Left lobe of liver (tissue), 1 donor: Measurements from ENCODE around the genes CFAP70 and SYNPO2L.

- PRO-cap: no peak
Observed at GRCh38 chr10:72459730-72460562, 105.2 kb upstream of the DNAJB12 start.

DNA sequence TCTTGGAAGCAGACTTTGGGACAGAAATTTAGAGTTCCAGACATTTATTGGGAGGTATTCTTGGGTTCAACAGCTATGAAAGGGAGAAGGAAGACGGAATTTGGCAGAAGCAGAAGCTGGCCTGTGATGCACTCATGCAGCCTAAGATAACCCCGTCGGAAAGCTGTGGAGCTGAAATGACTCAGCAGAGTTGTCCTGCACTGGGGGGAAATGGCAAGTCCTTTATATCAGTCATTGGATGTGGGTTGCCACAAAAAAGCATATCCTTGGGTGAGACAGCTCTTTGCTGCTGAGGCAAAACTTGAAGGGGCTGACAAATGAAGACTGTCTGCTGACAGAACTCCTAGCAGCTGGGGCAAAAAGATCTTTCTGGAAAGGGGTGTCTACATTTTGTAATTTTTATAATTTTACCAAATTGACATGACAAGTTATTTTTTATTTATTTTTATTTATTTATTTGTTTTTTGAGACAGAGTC is 11.6 kb upstream of the MICU1 start:
- PRO-cap: no peak

- PRO-cap: unidirectional peak, minus-strand start at chr10:72688308
Observed at GRCh38 chr10:72688145-72688753, 3.7 kb upstream of the MCU start.

GRCh38 chr10:72693200-72693838 is 1.4 kb downstream of the MCU start:
- PRO-cap: no peak

DNA sequence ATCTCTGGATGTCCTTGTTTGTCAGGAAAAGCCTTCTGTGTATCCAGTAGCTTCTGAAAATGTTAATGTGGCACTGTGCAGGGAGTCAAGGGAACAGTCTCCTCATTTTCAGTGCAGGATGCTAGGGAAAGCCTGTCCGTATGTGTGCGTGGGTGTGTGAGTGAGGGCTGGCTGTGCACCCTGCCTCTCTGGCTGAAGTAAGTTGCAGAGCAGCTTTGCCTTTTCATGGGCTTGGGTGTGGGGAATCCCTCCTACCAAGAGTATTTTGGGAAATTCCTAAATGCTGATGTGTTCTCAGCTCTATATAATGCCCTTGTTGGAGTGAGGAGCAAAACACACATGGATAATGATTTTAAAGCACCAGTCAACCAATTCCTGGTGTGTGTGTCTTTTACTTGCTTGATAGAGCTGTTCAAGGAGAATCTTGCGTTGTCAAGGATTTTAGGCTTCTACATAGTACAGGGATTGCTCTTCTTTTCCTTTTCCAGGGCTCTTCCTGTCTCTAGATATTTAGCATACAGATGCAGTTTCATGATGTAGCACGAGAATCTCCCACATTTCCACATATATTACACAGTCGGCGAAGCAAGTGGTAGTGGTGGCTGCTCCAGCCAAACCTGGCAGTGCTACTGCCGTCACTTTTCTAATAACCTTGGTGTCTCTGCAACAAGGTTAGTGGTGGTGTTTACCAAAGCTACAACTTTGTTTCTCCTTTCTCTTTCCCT is 92.8 kb downstream of the MCU start:
- PRO-cap: no peak

DNA sequence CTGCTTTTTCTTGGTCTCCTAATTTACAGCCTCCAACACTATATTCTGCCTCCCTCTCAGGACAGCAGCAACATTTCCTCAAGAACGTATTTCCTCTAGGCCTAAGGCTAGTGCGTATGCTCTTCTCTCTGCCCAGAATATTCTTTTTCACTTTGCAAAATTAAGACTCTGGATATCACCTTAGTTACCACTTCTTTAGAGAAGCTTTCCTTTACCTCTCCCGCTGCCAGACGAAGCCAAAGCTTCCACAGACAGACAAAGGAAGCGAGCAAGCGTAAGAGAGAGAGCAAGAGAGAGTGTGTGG is 64.2 kb downstream of the P4HA1 start:
- PRO-cap: no peak

DNA sequence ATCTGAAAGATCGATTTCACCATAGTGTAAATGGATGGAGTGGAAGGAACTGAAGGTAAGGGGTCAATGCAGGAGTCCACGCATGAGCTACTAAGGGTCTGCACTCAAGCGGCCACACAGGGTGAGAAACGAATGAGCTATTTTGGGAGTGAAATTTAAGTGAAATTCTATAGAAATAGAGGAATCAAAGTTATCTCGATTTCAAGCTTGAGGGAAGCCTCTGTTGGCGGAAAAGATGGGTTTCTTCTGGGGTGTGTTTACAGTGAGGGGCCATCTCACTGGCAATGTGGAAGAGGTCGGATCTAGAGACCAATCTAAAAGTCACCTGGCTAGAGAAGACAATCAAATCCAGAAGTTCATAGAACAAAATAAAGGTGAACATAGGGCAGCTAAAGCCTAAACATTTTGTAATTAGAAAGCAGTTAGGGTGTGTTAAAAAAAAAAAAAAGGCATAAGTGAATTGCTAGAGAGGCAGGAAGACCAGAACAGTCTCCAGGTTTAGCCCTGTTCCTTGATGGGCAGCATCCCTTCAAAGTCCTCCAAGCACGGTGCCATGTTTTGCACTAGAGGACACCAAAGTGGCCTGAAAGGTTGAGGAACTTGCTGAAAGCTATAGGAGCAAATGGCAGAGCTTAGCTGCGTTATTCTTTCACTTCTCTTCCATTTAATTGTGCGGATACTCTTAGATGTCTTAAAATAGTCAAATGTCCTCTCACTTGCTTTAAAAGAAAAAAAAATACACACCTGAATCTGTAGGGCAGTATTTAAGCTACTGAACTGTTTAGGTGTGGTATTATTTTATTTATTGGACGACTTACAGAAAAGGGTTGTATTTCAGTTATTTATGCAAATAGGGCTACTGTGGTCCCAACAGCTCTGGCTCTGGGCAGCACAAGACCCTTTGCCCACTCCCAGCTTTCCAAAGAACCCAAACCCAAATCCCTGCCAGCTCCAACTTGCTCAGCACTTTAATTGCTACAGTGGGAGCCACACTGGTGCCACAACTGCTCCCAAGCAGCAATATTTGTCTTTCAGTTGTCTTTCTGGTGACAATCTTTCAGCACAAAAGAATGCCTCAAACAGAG is 15.2 kb downstream of the DNAJC9 start:
- PRO-cap: no peak

DNA sequence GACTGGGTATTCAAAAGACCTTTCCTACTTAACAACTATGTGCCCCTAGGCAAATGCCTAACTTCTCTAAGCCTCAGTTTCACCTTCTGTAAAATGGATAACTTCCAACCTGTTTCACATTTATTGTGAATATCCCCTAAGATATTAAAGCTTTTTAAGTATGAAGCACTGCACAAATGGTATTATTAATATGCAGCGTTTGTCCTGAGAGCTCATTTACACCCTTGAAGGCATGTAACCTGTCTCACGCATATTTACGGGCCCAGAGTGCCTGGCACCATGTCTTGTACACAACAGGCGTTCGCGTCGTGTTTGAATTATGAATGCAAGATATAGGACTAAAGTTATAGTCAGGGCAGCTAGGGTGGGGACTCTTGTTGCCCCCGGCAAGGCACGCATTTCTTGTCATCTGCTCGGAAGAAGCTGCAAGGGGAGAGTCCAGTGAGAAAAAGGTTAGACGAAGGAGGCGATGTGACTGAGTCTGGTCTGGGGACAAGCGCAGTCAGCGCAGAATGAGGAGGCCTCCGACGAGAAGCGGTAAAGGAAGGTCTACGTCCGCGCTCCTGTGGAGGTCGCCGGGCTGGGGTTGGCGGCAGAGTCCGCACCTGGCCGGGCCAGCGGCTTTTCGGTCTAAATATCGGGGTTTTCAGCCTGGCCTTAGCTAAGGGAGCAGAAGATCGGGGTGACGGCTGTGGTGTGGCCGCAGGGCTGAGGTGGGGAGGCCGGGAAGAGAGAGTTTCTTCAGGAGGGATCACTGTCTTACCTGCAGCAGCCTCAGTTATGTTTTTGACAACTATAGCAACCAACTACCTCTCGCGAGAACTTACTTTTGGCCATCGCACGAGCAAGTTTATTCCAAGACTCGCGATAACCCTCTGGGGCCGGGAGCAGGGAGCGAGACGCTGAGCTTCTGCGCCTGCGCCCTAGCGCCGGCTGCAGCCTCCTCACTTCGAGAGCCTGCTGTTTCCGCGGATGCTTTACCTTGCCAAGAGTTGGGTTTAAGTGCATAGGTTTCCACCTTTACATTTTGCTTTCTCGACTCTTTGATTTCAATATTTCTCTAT is at the start of gene CFAP70:
Gene CFAP70 (minus strand): TSS at position 914 of the 1,064 bp plus-strand sequence.
- PRO-cap: bidirectional peak, plus-strand start at position 926 of the sequence, minus-strand start at position 761 of the sequence

GRCh38 chr10:73501616-73502168 is 5.9 kb upstream of the PPP3CB start:
- PRO-cap: no peak

DNA sequence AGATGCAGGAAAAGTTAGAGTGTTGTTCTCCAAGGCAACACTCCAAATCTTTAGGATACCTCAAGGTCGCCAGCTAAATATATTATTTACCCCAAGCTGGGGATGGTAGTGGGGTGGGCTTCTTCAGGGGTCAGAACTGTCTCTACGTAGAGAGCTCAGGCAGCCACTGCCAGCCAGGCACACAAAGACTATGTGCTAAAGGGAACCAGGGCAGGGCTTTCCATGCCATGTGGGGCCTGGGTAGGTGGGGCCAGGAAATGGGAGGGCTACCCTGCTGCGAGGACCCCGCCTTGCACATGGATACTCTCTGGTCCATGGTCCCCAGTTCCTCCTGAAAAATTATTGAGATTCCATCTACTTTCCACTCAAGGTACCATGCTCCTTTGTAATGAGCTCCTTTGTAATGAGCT is 6.0 kb downstream of the SYNPO2L start:
- PRO-cap: no peak

DNA sequence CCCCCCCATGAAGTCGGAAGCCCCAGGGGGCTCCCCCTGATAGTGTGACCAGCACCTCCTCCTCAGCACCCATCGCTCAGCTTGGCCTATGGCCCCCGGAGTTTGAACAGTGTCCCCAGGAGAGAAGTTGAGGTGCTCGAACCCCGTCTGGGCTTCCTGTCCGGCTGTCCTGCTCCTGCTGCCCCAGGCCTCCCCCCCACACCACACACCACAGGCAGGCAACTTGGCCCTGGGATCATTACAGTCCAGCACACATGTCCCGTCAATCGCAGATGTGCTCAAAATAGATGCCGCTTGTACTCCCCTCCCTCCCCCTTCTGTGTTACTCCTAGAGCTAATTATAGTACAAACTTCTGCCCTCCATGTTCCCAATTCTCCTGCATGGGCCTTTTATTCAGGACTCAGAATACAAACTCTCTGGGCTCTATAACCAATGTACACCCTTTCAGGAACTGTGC is at the start of gene SYNPO2L:
Gene SYNPO2L (minus strand): TSS at position 180 of the 458 bp plus-strand sequence.
- PRO-cap: no peak

GRCh38 chr10:73731656-73732435 is 12.3 kb upstream of the SEC24C start:
- PRO-cap: no peak

GRCh38 chr10:73771666-73772013 is 436 bp upstream of the FUT11 start:
- PRO-cap: no peak

DNA sequence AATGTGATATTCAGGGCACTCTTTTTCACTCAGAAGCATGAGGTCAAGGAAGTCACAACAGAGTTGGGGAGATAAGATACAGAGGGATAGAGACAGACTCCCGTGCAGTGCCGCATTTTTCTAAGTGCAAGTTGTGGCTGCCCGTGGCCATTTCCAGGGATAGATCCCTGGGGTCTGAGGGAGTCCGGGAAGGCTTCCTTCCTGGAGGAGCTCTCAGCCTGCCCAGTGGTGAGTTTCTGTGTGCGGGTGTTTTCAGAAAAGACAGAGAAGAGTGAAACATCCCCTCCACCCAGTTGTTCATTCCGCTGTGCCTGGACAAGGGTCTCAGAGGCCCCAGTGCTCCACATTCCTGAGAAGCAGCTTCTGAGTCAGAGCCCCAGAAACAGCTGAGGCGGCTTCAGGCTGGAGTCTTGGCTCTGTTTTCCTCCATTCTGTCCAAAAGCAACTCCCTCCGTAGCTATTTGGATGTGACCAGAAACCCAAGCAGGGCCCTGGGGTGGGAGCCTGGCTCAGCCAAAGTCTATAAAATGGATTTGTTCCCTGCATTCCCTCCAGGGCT is 12.8 kb upstream of the CAMK2G start:
- PRO-cap: no peak

- PRO-cap: no peak
Observed at GRCh38 chr10:73914553-73914979, 3.6 kb downstream of the PLAU start.

GRCh38 chr10:73930590-73931206 is 19.8 kb downstream of the PLAU start:
- PRO-cap: no peak

DNA sequence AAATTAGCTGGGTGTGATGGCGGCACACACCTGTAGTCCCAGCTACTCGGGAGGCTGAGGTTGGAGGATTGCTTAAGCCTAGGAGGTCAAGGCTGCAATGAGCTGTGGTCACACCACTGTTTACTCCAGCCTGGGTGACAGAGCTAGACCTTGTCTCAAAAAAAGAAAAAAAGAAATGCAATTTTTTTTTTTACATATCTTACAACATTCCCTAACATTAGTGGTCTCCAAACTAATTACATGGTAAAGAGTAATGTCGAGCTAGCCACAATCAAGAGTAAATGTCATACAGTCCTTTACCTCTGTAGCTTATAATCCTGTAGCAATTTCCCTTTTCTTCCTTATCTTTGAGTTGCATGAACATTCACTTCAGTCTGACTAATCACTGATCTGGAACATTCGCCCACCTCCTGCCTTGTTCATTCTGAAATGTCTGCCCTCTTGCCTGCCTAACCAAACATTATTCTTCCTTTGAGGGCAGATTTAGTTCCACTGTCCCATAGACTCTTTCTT is 4.9 kb upstream of the VCL start:
- PRO-cap: no peak

GRCh38 chr10:74152388-74152949 is 1.4 kb downstream of the ADK start:
- PRO-cap: no peak

GRCh38 chr10:74168959-74169351 is 17.9 kb downstream of the ADK start:
- PRO-cap: no peak

DNA sequence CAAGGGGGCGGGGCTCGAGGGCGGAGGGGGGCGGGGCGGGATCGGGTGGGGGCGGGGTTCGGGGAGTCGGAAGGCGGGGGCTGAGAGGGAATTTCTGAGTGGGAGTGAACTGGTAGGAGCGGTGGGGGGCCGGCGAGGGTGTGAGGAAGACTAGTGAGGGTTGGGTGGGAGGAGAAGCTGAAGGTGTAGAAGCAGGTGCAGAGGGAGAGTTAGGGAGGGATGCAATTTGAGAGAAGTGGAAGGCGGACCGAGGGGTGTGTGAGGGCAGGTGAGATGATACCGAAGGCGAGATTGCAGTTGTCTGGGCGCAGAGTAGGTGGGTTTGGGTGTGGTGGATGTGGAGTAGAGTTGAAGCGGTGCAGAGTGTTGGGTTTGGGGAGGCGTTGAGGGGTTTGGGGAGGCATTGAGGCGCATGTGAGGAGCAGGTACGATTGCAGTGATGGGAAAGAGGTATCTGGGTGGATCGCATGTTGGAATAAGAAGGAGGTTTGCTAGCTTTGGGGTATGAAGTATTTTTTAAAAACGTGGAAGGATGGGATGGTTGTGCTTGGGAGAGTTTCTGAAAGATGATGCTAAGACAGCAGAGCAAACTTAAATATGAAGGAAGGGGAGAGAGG is 711 bp downstream of the KAT6B start:
- PRO-cap: no peak